HT1080 (cell line): ENCODE measurements around the genes DCTN4, SMIM3 and IRGM.

GRCh38 chr5:150758135-150759436, at the start of gene DCTN4:
TSS of gene DCTN4 (minus strand) at chr5:150759017.
RAMPAGE:
- cytosol, long total RNA, result start-site peak on the minus strand at chr5:150758996-150759006, 44 and 192 reads in 2 replicates
- long total RNA, result start-site peak on the minus strand at chr5:150758999-150759028, 188 reads
- nucleus, long total RNA, result no peak

DNA sequence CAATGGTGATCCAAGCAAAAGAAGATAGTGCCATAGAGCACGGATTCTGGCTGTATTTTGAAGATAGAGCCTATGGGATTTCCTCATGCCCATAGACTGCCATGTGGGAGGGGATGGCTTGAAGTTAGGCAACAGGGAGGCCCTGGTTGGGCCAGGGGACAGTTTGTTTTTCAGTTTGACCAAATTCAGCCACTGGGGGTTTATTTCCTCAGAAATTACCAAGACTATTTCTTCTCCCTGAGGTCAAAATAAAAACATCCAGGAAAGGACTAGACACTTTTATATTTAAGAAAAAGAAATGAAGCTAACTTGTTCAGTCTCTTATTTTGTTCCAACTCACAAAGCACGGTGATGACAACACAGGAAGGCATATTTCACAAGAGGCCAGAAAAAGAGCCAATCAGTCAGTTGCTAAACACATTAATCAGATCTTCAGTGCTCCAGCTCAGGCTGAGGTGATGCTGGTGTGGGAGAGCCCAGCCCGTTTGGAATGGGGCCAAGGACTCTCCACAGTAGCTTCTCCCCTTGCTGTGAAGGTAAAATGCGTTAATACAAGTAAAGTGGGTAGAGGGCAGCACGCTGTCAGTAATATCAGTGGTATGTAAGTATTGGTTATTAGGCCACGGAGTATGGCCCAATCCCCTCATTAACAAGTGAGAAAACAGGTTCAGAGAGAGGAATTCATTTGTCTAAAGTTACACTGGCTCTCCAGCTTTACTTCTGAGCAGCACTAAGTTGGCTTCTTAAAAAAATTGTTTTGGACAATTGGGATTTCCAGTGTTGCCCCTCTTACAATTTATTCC, 4.5 kb upstream of the DCTN4 start:
RAMPAGE:
- cytosol, long total RNA, result no peak
- long total RNA, result no peak
- nucleus, long total RNA, result no peak

RAMPAGE:
- cytosol, long total RNA, result no peak
- long total RNA, result start-site peak on the plus strand at chr5:150778735-150778802, 56 reads
- nucleus, long total RNA, result no peak
Observed at GRCh38 chr5:150778098-150778909, at the start of gene SMIM3. TSS of gene SMIM3 (plus strand) at chr5:150778757.

DNA sequence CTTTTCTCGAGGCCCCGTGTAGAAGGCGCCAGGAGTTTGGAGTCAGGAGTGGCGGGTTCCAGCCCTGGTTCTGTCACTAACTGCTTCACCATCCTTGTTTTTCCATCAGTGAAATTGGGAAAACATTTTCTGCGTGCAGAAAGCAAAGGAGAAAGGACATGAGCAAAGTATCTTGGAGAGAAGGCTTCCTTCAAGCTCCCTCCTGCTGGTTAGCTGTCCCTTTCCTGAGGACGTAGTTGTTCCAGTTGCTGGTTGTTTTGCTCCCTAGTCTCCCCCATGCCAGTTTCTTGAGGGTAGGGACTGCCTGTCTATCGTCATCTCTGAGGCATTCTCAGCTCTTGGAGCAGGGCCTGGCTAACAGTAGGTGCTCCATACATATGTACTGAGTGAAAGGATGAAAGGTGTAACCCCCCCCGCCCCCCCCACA, 879 bp downstream of the SMIM3 start:
RAMPAGE:
- cytosol, long total RNA, result no peak
- long total RNA, result no peak
- nucleus, long total RNA, result no peak

GRCh38 chr5:150846192-150846627, at the start of gene IRGM:
TSS of gene IRGM (plus strand) at chr5:150846521.
RAMPAGE:
- cytosol, long total RNA, result no peak
- long total RNA, result no peak
- nucleus, long total RNA, result no peak

RAMPAGE:
- cytosol, long total RNA, result no peak
- long total RNA, result no peak
- nucleus, long total RNA, result no peak
Observed at GRCh38 chr5:151006696-151007062, 13.7 kb upstream of the GPX3 start.

RAMPAGE:
- cytosol, long total RNA, result no peak
- long total RNA, result no peak
- nucleus, long total RNA, result no peak
Observed at GRCh38 chr5:151029450-151029966, 9.1 kb downstream of the GPX3 start.

GRCh38 chr5:151052049-151052394, 28.8 kb downstream of the TNIP1 start:
RAMPAGE:
- cytosol, long total RNA, result no peak
- long total RNA, result no peak
- nucleus, long total RNA, result no peak

GRCh38 chr5:151058763-151059300, 22.0 kb downstream of the TNIP1 start:
RAMPAGE:
- cytosol, long total RNA, result no peak
- long total RNA, result no peak
- nucleus, long total RNA, result no peak

DNA sequence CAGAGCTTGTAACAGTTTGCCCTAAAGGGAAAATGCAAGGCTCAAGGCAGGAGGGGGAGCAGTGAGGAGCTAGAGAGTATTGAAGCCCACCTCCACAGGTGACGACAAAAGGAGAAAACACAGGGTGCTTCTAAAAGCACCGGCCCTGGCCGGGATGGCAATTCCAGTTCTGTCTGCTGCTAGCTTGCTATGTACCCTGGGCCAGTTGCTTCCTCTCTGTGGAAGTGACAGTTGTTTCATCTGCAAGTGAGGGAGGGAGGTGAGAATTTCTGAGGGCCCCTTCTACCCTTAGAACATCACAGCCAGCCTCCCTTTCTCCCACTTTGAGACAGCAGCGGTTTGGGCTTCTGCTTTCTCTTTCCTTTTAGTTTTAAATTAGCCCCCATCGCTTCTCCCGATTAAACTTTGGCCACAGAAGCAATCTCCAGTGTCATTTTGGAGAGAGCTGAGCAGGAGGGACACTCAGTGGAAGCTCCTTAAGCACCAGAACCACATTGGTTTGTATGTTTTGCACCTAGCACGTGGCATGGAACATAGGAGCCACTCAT, 17.3 kb upstream of the TNIP1 start:
RAMPAGE:
- cytosol, long total RNA, result no peak
- long total RNA, result no peak
- nucleus, long total RNA, result no peak

RAMPAGE:
- cytosol, long total RNA, result no peak
- long total RNA, result no peak
- nucleus, long total RNA, result no peak
Observed at GRCh38 chr5:151155458-151156033, 2.0 kb downstream of the ANXA6 start.

DNA sequence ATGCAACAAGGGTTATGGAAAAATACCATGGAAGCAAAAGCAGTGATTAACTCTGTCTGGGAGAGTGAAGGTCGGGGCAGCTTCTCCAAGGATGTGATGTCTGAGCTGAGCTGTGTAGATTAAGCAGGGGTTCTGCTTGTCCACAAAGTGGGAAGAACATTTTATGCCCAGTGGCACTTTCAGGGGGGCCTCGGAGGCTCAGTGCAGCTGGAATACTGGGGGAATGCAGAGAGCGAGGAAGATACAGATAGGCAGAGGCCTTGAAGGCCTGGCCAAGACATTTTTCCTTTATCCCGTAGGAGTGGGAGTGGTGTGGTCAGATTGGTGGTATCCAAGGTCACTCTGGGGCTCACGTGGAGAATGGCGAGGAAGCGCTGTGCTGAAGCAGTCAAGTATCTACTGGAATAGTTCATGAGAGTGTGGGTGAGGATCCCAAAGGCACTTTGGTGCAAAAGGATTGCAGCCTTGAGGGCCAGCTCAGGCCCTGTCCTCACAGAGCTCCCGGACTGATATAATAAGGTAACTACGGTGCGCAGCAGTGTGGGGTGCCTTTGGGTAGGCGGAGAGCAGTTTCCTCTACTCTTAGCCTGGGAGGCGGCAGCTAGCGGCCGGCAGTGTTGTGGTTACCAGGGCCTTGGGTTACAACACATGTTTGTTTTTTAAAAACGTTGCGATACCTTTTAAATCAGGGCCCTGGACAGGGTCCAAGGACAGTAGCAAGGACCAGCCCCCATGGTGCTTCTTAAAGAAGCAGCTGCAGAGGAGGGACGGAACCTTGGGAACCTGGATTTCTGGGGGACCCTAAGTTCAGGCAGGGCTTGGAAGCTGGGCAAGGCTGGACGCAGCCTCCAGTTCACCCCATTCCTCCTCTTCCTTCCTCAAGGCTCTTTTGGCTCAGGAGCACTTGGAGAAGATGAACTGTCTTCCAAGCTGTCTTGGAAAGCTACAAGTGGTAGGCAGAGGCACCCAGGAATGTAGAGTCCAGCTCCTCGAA, 10.8 kb upstream of the CCDC69 start:
RAMPAGE:
- cytosol, long total RNA, result no peak
- long total RNA, result no peak
- nucleus, long total RNA, result no peak

DNA sequence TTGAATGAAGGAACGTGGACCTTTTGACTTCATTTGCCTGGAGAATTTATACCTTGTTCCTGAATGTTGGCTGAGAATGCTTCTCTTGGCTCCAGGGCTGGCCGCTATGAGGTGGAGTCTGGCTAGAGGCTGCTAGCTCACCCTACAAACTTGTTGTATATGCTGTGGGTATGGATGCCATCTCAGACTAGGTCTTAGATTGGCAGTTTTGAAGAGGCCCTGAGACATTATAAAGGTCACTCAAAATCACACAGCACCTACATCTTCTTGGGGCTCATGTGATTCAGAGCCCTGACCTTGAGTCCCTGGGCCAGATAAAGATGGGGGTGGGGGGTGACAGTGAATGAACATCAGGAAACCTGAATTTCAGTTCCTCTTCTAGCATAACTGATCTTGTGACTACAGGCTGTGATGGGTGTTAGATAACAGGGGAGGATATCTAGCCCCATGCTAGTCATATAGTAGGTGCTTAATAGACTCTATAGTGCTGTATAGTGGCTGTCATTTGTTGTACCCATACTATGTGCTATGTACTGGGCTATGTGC, 2.8 kb downstream of the GM2A start:
RAMPAGE:
- cytosol, long total RNA, result no peak
- long total RNA, result no peak
- nucleus, long total RNA, result no peak

DNA sequence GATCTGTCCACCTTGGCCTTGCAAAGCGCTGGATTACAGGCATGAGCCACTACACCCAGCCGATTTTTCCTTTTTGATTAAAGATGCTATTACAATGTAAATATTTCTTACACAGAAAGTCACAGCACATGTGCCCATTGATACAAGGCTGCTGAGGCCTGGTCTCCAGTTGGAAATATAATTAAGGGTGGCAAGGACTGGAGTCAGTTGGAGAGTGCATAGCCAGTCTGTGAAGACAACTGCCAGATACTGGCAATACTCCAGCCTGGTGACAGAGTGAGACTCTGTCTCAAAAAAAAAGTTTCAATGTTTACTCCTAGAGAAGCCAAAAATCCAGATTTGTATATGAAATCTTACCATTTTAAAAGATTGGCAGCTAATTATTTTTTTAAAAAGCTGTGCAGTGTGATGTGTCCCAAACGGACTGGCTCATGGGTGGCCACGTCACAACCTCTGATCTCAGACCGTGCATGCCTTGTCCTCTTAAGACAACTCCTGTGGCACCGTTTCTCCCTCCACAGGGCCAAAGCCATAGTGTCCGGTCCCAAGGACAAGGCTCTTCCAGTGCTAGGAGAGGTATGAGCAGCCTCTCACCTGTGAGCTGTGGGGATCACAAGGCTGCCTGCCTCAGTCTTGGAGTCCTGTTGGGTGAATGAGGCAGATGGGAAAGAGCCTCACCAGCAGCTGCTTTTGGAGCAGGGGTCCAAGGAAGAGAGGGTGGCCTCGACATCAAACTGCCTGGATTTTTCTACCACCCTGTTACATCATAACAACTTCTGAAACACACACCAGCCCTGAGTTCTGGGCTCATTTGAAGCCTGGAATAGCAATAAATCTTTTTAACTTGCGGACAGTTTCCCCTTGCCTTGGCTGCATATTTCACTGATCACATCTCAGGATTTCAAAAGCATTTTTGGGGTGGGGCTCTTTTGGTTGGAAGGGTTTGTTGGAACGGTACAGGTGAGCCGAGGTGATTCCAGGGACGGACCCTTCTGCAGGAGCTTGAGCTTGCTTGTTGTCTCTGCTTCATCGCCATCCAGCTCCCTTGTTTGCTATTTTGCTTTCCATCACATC, 15.7 kb downstream of the GM2A start:
RAMPAGE:
- cytosol, long total RNA, result start-site peak on the plus strand centred at position 363 of the sequence, 547 bp wide, 6 and 12 reads in 2 replicates
- long total RNA, result no peak
- nucleus, long total RNA, result no peak

RAMPAGE:
- cytosol, long total RNA, result no peak
- long total RNA, result no peak
- nucleus, long total RNA, result no peak
Observed at GRCh38 chr5:151309880-151310359, 6.4 kb upstream of the SLC36A3 start.

DNA sequence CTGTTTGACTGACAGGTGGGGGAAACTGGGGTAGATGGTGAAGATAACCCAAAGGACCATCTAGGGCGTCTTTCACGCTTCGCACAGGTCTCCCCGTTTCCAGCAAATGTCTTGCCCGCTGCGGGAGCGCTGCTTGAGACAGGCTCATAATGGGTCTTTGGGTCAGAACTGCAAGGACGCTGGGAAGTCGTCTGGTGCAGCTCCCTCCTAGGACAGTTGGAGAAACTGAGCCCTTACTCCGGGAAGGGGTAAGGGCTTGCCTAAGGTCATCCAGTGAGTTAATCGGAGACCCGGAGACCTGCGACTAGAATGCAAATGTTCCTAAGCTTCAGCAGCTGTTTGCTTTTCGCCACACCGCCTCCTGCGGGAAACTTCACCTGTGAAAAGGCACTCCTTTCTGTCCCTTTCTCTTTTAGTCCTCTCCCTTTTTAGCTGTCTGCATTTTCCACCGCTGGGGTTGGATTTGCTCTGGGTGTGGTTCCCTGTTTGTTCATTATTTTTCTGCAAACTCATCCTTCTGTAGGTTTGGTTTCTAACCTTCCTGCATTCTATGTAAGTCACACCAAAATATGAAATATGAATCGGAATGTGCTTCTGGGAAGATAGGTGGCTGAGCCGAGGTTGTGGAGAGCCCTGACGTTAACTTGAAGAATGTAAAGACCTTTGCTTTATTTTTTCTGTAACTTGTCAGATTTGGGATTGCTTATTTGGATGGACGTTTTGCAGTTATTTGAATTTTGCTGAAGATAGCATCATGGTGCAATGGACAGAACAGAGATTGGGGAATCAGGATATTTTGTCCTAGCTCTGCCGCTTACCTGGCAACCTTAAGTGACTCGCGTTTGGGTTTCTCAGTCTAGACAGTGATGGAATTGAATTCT, 816 bp downstream of the SLC36A1 start:
RAMPAGE:
- cytosol, long total RNA, result no peak
- long total RNA, result no peak
- nucleus, long total RNA, result no peak

GRCh38 chr5:151612910-151613767, 22.0 kb upstream of the FAT2 start:
RAMPAGE:
- cytosol, long total RNA, result no peak
- long total RNA, result no peak
- nucleus, long total RNA, result no peak

GRCh38 chr5:151661229-151662393, 25.1 kb downstream of the SPARC start:
RAMPAGE:
- cytosol, long total RNA, result no peak
- long total RNA, result no peak
- nucleus, long total RNA, result no peak

DNA sequence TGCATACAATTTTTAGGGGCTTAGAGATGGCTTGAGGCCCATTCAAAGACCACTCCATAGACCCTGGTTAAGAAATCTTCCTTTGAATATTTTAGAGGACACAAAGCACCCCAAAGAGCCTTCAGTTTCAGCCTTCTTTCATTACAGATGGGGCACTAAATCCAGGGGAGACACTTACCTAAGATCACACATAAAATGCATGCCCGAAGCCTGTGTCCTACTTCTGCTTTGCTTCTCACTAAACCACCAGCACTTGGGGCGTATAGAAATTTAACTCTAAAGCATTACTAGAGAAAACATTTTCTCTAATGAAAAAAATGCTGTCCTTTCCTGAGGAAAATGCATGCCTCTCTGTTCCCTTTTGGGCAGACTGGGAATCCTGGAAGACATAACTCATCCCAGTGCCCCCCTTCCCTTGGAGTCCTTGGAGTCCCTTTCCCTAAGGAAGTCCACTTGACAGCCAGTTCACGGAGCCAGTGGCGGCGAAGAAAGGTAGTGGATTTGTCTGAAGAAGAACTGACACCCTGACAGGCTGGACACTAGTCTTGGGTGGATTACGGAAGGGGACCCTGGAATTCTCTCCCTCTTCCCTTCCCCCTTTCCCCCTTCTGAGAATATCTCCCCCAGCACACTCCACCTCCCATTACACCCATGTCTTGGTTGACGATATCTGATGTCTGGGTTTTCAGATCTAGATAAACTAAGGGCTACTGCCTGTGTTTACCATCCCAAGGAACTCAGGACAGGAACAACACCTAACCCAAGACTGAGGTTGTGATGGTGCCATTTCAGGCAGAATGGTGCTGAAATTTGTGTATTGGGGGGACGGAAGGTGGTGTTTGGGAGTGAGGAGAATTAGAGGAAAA, 1.0 kb downstream of the SPARC start:
RAMPAGE:
- cytosol, long total RNA, result no peak
- long total RNA, result no peak
- nucleus, long total RNA, result no peak

GRCh38 chr5:151865243-151865639, 59.4 kb downstream of the GLRA1 start:
RAMPAGE:
- cytosol, long total RNA, result no peak
- long total RNA, result no peak
- nucleus, long total RNA, result no peak